GM12892 (cell line): ENCODE measurements around the genes CDSN, CCHCR1, MPIG6B and LSM2.

GRCh38 chr6:31117383-31118241 lies 2.6 kb downstream of the CDSN start:
- RRBS = no CpG with 5 or more reads among the region's 15 CpGs

- RRBS = no CpG with 5 or more reads among the region's 7 CpGs
Measured at GRCh38 chr6:31120359-31120558, at the start of gene CDSN. TSS of gene CDSN (minus strand) at chr6:31120446.

DNA sequence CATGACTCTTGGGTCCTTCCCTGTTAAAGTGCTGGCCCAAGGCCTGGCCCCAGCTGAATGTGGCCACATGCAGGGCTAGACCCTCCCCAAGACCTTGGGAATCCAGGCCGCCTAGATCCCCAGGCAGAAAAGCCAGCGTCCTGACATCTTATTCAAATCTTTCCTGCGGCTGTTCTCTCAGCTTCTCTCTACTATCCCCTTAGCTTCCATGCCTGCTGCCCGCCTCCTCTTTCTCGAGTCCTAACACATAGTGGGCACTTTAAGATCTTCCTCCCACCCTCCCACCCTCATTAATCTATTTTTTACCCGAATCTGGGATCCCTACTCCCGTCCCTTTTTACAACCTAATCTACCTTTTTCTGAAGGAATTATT lies at the start of gene CCHCR1:
Gene CCHCR1, minus strand, starts transcription at position 271 of the 373 bp plus-strand sequence.
- RRBS = no CpG with 5 or more reads among the region's 7 CpGs

- RRBS = no CpG with 5 or more reads among the region's 3 CpGs
Measured at GRCh38 chr6:31203282-31203572, 32.7 kb upstream of the POU5F1 start.

GRCh38 chr6:31229345-31229960 lies 42.4 kb downstream of the HLA-C start:
- RRBS = no CpG with 5 or more reads among the region's 8 CpGs

GRCh38 chr6:31265216-31265487 lies 6.7 kb downstream of the HLA-C start:
- RRBS = no CpG with 5 or more reads among the region's 1 CpG

- RRBS = no CpG with 5 or more reads among the region's 31 CpGs
Measured at GRCh38 chr6:31366550-31367342, 9.8 kb upstream of the HLA-B start.

- RRBS = no CpG with 5 or more reads among the region's 25 CpGs
Measured at GRCh38 chr6:31400513-31400955, 2.9 kb upstream of the MICA start.

- RRBS = no CpG with 5 or more reads among the region's 2 CpGs
Measured at GRCh38 chr6:31421473-31421902, 18.1 kb downstream of the MICA start.

GRCh38 chr6:31528183-31528736 lies 502 bp upstream of the MCCD1 start:
- RRBS = no CpG with 5 or more reads among the region's 9 CpGs

DNA sequence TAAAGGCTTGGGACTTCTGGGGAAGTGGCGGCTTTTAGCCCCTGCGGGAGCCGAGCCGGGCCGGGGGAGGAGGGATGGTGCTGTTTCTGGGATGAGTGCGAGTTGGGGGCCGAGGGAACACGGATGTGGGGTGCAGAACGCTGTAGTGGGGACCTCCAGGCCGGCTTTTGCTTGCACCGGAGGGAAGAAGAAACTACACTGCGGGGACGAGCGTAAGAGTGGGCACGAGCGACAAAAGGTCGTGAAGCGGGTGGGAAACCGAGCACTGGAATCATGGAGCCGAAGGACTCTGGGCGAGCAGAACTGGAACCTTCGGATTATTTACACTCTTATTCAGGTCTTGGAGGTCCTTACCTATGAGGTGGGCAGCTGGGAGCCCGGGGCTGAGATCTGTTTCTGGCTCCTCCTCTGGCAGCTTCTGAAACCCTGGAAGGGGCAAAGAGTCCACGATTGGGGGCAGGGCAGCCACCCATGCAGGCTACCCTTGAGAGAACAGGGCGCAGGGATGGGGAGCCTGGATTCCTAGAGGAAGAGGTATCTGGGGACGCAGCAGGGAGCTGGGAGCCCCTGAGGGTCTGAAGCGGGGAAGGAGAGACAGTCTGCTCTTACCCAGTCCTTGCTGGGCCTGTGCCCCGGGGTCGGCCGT lies 896 bp downstream of the LTB start:
- RRBS = no CpG with 5 or more reads among the region's 30 CpGs

- RRBS = 65% methylated on average over 2 of the region's 13 CpGs
Measured at GRCh38 chr6:31658482-31659408, 1.8 kb downstream of the C6orf47 start.

GRCh38 chr6:31717322-31718097 lies 2.4 kb downstream of the LY6G6D start:
- RRBS = no CpG with 5 or more reads among the region's 10 CpGs

GRCh38 chr6:31723116-31723972 lies at the start of gene MPIG6B:
TSS of gene MPIG6B (plus strand) at chr6:31723373.
- RRBS = 54% methylated on average over 4 of the region's 49 CpGs

- RRBS = 9% methylated on average over 2 of the region's 10 CpGs
Measured at GRCh38 chr6:31736770-31737317, 514 bp upstream of the CLIC1 start.

DNA sequence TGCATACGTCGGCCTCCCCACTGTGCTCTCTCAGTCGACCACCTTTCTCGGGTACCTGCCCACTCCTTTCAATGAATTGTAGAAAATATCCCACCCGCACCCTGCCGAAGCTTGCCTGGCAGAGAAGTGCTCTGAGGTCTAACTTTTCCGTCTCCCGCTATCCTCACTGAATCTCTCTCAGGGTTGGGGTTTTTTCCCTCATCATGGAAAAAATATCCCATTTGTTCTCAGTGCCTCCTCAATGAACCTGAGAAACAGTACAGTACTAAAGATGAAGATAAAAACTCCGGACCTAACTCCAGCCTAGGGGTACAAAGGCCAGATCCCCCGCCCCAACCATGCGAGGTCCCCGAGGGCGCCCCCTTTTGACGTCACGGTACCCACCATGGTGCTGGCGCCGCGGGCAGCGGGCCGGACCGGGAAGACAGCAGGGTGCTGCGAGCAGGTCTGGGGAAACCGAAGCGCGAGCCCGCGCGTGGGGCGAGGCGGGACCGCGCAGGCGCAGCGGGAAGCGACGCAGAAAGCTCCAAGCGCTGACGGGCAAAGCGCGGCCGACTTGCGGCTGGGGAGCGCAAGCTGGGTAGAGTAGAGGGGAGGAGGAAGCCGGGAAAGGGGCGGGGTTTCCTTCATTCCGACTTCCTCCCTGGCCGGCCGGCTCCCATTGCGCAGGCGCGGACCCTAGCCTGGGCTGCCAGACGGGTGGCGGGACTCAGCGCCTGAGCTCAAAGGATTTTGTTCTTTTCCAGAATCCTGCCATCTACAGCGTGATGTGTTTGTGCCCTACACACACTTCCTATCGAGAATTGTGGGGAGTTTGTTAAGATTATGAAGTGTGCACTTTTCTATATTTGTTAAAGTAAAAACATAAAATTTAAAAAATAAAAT lies at the start of gene LSM2:
Gene LSM2, minus strand, starts transcription at position 596 of the 885 bp plus-strand sequence.
- RRBS = no CpG with 5 or more reads among the region's 56 CpGs

DNA sequence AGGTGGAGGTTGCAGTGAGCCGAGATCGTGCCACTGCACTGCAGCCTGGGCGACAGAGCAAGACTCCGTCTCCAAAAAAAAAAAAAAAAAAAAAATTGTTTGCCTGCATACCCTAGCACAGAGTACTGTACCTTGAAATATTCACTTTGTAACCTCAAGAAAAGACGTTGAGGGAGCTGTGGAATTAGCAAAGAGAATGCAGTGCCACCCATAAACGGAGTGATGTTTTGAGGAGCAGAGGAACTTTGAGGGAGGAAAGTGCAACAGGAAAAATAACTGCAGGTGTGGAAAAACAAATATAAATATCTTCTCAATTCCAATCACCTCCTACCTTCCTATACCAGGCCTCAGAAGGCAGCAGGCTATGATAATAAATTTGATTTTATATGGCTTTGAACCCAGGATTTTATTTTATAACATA lies 5.2 kb downstream of the HSPA1A start:
- RRBS = no CpG with 5 or more reads among the region's 6 CpGs

DNA sequence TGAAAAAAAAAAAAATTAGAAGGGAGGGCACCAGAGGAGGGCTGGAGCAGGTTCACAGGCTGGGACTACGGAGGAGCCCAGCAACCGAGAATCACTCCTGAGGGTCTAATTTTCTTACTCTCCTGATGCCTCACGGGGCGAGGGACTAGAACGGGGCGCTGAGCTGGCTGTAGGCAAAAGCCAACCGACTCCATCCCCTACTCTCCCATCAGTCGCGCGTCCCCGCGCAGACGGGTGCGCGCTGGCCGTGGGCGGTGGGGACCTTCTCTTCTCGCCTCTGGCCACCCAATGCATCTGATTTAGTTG lies 6.0 kb upstream of the HSPA1B start:
- RRBS = no CpG with 5 or more reads among the region's 18 CpGs

GRCh38 chr6:31880343-31880601 lies 1.5 kb upstream of the SLC44A4 start:
- RRBS = no CpG with 5 or more reads among the region's 1 CpG

DNA sequence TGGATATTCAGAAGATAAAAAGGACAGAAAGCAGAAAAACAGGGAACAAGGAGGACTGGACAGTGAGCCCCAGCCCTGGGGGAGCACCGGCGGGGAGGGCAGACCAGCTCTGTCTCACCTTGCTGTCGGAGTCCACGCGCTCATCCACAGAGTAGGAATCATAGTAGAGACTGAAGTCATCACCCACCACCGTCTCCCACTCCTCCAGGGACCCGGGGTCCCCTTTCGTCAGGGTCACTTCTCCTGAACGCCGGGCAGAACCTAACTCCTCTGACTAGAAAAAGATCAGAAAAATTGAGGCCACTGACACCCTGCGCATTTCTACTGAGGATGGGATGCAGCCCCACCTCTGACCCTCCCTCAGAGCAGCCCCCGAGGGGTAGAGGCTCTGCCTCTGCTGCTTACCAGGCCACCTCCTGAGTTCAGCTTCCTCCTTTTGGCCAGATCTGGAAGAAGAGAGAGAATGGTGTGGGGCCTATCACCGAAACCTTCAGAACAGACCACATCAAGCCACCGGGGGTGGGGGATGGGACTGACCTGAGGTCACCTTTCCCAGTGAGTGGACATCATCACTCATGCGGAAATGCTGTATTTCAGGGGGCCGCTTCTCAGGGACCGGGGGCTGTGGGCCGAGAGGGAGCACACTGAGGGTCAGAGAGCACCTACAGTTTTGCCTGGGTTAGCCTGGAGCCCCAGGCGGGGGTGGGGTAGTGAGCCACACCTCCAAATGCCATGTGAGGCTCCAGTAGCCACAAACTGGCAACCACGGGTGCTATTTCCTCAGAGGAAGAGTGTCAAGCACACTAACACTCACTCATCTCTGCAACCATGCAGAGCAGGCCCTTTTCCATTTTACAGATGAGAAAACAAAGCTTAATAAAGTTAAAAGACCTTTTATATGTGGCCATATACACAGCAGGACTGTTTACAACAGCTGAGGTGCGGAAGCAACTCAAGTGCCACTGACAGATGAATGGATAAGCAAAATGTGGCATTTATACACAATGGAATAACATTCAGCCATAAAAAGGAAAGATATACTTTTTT lies 4.9 kb downstream of the EHMT2 start:
- RRBS = no CpG with 5 or more reads among the region's 21 CpGs